ENCODE measurements around a stretch of chr2.

DNA sequence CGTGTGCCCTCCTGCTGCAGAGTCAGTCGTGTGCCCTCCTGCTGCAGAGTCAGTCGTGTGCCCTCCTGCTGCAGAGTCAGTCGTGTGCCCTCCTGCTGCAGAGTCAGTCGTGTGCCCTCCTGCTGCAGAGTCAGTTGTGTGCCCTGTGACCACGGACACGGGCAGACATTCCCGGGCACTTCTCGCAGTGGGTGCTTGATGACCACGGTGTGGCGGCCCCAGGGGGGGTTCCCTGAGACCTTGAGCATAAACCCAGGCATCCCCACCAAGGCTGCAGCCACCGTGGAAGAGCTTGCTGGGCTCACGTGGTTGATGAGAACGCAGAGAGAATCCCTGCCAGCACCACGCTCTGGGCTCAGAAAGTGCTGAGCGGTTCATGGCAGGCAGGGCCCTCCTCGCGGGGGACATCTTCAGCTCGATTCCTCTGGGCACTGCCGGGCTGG, 8.2 kb upstream of the PER2 start:
- RRBS: no CpG with 5 or more reads among the region's 20 CpGs

DNA sequence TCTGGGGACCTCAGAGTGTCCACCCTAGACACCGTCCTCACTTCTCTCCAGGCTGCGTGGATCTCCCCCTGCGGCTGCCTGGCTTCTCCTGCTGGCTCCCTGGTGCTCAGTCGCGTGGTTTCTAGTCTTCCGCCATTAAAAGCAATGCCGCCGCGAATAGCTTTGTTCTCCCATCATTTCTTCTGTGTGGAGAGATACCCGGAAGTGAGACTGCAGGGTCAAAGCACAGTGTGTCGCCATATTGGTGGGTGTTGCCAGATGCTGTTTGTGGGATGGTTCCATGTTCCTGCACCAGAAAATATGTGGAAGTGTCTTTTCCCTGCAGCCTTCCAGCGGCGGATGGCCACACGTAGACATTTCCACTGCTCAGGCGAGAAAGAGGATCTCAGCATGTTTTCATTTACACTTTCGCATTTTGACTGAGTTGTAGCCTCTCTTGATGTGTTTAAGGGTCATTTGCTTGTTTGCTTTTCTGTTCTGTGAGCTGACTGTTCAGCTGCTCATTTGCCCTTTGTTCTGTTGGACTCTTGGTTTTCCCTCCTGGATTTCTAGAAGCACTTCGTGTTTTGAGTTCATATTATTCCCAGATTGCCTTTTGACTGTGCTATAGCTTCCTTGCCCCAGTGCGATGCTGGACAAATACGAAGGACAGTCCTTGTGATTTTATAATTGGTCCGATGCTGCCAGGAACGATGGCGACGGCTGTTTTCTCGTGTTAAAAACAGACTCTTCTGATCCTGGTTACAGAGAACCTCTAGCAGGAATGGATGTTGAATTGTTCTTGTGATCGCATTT, 22.8 kb upstream of the ASB1 start:
- RRBS: no CpG with 5 or more reads among the region's 25 CpGs

DNA sequence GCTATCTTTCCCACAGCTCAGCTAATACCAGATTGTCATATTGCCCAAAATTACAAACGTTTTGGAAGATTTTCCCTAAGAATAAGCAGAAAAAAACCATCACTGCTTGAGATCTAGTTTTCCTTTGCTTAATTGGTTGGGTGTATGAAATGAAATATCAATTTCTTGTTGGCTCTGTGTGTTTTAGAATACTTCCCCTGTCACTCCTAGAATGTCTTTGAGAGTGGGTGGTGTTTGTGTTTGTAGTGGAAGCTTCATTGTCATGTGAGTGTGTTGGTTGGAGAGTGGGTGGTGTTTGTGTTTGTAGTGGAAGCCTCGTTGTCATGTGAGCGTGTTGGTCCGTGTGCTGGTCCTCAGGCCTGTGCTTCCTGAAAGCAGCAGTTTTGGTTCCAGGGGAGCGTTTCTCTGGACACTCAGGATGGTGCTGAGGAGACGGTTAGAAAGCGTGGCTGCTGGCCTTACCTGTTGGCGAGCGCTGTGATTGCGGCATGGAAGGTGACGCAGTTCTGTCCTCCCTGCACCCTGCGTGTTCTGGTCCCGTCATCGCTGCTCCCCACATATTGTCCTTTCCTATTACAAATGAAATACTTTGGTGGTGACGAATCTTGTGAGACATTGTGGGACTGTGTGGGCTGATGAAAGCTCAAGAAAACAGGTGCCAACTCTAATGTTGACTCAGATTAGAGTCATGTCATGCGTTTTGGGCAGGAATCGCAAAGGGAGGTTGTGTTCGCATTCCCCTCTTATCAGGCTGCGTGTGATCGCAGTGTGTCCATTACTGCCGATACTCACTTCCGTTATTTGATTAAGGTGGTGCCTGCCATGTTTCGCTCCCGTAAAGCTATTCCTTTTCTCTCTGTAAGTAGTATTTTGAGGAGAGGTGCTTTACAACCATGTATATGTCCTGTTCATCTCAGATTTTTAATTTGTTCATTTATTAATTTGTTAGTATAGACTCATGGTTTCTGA, 12.6 kb downstream of the ASB1 start:
- RRBS: no CpG with 5 or more reads among the region's 24 CpGs

DNA sequence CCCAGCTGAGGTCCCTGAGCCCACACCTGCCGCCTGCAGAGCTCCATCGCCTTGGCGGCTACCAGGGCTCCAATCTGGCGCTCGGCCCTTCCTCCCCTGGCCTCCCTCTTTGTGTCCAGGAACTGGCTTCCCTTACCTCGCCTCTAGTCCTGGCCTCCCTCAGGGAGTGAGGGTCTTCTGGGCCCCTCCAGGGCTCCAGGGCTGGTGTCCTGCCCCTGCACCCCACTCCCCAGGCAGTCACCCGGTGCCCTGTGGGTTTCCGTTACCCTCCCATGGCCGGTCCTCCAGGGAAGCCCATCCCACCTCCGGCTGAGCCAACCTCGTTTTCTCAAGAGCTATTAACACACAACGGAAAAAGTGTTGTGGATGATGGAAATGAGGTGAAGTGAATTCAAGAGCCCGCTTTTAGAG, 131.7 kb downstream of the ASB1 start:
- RRBS: 83% methylated on average over 2 of the region's 13 CpGs

DNA sequence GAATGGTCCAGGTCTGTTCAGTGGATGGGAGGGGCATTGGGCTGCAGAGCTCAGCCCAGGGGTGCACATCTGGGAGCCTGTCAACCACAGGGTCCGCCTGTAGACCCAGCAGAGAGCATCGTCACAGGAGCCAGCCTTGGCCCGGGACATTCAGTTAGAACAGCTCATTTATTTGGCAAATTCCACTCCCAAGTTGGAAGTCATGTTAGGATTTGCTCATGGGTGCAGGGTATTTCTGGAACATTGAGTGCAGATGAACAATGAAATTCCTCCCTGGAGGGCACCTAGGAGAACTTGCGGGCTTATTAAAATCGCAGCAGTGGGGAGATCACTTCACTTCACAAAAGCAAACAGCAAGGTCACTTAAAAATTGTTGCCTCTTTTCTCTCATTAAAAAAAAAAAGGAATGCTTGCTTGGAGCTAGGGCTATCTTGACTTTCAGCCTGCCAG, 119.8 kb upstream of the TWIST2 start:
- RRBS: no CpG with 5 or more reads among the region's 5 CpGs

GRCh38 chr2:239075662-239076504, 228.0 kb downstream of the TWIST2 start:
- RRBS: no CpG with 5 or more reads among the region's 29 CpGs

GRCh38 chr2:239098298-239098709, 250.4 kb downstream of the TWIST2 start:
- RRBS: no CpG with 5 or more reads among the region's 18 CpGs

GRCh38 chr2:239116317-239116969, 268.6 kb downstream of the TWIST2 start:
- RRBS: no CpG with 5 or more reads among the region's 20 CpGs

DNA sequence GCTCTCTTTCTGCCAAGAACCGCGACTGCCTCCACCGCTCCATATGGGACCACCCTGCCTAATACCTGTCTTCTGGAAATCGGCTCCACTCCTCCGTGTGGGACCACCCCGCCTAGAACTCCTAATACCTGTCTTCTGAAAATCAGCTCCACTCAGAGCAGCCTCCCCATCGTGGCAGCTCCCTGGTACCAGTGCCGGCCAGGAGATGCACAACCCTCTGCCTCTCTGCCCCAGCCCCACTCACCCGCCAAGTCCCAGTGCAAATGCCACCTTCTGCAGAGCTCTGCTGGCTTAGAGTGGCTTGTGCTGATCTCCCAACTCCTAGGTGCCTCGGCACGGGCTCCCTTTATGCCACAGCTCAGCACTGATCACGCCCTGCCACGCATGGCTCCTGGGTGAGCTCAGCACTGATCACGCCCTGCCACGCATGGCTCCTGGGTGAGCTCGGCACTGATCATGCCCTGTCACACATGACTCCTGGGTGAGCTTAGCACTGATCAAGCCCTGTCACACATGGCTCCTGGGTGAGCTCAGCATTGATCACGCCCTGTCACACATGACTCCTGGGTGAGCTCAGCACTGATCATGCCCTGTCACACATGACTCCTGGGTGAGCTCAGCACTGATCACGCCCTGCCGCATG, 258.5 kb downstream of the HDAC4 start:
- RRBS: no CpG with 5 or more reads among the region's 19 CpGs

DNA sequence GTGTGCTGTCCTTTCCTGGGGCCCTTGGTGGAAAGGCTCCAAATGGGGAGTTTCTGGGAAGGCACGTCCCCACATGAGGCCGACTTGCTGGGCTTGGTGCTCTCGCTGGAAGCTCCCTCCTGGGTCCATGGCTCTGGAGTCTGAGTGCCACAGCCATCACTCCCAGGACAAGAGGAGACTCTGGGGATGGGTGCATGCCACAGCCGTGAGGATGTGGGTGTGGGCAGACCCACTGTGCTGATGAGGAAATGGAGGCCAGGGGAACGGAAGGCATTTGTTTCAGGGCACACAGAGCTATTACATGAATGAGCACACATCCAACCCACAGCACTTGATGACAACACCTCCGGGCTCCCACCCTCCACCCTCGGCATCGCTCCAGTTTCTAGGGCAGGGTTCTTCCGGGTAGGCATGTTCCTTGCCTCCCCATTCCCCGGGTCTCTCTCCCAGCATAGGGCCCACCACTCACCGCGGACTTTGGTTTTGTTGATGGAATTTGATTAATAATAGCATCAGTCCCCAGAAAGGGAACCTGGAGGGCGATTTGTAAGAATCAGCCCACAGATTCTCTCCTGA, 246.6 kb downstream of the HDAC4 start:
- RRBS: 67% methylated on average over 4 of the region's 13 CpGs

- RRBS: no CpG with 5 or more reads among the region's 15 CpGs
Measured at GRCh38 chr2:239222760-239223377, 178.0 kb downstream of the HDAC4 start.

- RRBS: 66% methylated on average over 12 of the region's 47 CpGs
Measured at GRCh38 chr2:239245579-239246761, 154.8 kb downstream of the HDAC4 start.

GRCh38 chr2:239249786-239250400, 150.9 kb downstream of the HDAC4 start:
- RRBS: no CpG with 5 or more reads among the region's 22 CpGs

DNA sequence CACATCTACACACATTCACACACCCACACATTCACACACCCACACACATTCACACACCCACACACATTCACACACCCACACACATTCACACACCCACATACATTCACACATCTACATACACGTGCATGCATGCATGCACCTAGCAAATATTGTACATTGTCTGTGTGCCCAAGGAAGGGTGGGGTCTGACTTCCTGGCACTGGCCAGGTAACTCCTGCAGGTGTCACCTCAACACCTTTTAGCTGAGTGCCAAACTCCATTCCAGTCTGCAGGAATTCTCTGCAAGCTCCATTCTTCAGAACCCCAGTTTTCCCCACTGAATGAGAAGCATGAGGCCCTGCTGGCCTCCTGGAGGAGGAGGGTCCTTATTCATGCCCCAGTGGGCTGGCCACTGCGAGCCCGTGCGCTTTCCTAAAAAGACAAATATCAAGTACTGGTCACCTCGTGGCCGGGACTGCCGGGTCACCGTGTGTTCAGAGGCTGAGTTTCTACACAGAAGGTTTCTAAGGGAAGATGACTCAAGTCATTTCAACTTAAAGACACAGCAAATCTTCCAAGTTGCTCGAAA, 131.5 kb downstream of the HDAC4 start:
- RRBS: no CpG with 5 or more reads among the region's 9 CpGs

GRCh38 chr2:239273222-239273976, 127.4 kb downstream of the HDAC4 start:
- RRBS: no CpG with 5 or more reads among the region's 16 CpGs

- RRBS: no CpG with 5 or more reads among the region's 3 CpGs
Measured at GRCh38 chr2:239280912-239281792, 119.7 kb downstream of the HDAC4 start.

DNA sequence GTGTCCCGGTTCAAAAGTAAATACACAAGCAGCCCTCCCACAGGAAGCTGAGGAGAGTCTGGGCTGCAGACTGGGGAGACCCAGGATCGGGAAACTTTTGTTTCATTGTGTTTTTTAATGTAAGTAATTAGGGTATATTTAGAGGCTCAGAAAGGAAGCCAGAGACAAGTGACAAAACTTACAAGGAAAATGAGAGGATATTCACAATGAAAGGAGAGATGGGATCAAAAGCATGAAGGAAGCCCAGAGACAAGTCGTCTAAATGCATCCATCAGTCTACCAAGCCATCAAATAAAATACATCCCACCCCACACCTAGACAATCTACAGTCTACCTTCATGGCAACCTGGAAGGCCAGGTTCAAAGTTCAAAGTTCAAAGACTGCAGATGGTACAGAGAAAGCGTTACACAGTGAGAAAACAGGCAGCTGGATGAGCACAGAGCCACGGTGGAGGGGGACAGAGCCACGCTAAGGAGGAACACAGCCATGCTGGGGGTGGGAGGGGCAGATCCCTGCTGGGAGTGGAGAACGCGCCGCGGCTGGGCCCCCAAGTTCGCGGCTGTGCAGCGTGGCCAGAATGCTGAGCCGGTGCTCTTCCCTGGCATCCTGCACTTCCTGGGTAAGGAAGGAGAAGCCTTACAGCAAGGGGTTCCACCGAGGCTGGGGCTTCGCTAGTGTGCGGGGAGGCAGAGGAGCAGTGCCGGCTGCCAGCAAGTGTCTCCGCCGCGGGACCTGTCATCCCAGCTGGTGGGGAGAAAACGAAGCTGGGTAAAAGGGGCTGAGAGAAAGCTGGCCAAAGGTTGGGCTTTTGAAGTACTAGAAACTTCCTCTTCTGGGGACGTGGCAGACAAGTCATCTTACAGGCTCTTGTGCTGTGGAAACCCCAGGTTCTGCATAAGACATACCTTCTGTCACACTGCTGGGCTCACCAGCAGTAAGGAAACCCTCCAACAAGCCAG, 115.8 kb downstream of the HDAC4 start:
- RRBS: 2% methylated on average over 1 of the region's 23 CpGs

GRCh38 chr2:239303606-239304103, 97.2 kb downstream of the HDAC4 start:
- RRBS: no CpG with 5 or more reads among the region's 15 CpGs

- RRBS: no CpG with 5 or more reads among the region's 15 CpGs
Measured at GRCh38 chr2:239326564-239327356, 74.1 kb downstream of the HDAC4 start.

GRCh38 chr2:239606052-239606434, 205.2 kb upstream of the HDAC4 start:
- RRBS: no CpG with 5 or more reads among the region's 4 CpGs

All from mononuclear cell (primary cell).